Glomerular endothelial cell (primary cell): ENCODE results near the gene TRAFD1.

GRCh38 chr12:112078089-112078990, 30.2 kb downstream of the NAA25 start:
- RAMPAGE, long total RNA: no peak

- RAMPAGE, long total RNA: start-site peak on the plus strand at chr12:112125533-112125566, 499 and 171 reads in 2 replicates
Measured at GRCh38 chr12:112125017-112126315, at the start of gene TRAFD1. TSS of gene TRAFD1 (plus strand) at chr12:112125560.

DNA sequence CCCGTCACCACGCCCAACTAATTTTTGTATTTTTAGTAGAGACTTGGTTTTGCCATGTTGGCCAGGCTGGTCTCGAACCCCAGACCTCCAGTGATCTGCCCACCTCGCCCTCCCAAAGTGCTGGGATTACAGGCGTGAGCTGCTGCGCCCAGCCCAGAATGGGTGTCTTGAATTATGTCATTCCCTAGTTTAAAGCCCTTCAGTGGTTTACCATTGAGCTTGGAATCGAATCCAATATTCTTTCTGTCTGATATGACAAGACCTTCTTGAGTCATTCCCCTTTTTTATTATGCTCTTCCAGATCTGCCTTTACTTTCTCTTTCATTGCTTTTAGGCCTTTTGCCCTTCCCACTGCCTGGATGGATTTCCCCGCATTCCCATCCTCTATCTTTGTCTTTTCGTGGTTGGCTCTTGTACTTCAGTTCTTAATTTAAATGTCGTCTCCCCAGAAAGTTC, 1.5 kb downstream of the TRAFD1 start:
- RAMPAGE, long total RNA: no peak

- RAMPAGE, long total RNA: no peak
Measured at GRCh38 chr12:112283954-112284712, 98.1 kb downstream of the HECTD4 start.

DNA sequence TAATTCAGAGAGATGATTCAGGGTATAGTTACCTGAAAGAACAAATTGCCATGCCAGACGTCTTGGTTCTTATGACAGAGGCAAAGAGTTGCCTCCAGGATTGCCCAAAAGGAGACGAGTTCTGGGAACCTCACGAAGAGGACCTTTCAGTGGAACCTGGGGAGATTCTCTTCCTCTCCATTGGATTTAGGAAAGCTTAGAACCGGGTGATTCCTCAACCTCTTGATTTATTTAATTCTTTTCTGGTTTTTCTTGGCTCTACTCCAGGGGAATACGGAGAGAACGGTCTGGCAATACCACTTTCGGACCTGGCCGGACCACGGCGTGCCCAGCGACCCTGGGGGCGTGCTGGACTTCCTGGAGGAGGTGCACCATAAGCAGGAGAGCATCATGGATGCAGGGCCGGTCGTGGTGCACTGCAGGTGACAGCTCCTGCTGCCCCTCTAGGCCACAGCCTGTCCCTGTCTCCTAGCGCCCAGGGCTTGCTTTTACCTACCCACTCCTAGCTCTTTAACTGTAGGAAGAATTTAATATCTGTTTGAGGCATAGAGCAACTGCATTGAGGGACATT, 67.5 kb downstream of the PTPN11 start:
- RAMPAGE, long total RNA: no peak

DNA sequence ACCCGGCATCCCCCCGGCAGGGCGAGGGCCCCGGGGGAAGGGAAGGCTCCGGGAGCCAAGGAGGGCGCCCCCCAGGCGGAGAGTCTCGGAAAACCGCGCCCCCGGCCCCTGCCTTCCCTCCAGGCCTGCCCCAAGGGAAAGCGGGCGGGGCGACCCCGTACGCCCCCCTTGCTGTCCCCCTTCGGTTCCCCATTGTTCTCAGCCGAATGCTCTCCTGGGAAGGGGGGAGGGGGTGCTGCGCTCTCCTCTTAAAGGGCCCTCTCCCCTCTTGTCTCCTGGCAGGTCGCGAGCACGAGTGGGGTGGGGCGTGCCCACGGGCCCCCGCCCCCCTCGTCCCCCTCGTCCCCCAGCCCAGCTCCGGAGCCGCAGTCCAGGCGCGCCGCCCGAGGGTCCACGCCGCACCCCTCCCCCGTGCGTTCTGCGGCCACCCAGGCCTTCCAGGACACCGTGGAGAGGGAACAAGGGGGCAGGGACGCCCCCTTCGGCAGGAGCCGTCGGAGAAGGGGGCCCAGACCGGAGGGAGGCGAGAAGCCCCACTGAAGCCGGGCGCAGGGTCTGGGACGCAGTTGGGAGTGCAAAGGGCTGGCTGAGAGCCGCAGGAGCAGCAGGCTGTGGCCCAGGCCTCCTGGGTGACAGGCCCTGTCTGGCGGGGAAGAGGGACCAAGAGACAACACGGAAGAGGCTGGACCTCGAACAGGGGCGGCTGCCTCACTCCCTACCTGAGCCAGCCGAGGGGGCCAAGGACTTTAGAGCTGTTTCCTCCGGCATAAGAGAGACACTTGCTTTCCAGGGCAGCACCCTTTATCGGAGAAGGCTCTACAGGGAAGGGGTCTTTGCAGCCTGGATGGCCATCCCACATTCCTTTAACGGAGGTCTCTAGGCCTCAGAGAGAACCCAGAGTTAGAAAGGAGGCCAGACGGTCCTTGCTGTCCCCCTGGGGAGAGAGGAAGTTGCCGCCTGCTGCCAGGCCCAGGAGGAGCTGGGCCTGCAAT, 933 bp downstream of the DTX1 start:
- RAMPAGE, long total RNA: no peak

DNA sequence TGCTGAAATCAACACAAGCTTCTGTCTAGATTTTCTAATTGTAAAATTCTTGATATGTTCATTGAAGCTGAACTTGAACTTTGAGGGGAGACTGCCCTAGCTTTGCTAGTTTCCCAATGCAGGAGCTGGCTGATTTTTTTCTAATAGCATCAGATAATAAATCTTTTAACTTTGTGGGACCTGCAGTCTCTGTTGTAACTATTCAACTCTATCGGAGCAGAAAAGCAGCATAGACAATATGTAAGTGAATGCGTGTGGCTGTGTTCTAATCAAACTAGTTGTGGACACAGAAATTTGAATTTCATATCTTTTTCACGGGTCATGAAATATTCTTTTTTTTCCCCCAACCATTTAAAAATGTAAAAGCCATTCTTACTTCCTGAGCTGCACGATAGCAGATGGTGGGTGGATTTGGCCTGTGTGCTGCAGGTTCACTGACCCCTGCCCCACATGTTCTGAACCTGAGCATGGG, 5.6 kb downstream of the DTX1 start:
- RAMPAGE, long total RNA: no peak

GRCh38 chr12:113069966-113070882, 13.7 kb downstream of the DTX1 start:
- RAMPAGE, long total RNA: no peak

DNA sequence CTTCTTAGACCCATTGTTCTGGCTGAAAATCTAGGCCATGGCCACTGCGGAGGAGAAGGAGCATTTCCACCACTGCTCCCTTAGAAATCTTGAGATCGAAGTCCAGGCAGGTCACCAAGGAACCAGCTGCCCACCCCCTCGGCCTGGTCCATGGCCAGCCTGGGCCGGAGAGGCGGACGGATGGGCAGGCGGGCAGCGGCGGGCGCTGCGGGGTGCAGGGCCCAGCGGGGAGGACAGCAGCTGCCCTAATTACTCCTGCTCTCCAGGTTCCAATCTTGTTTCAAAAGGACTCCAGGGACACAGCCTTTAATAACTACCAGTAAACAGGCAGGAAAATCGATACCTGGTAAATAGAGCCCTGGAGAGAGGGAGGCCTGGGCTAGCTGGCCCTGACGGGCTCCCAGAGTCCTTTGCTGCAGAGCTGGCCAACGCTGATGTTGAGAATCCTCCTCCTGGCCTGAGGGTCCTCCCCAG, 15.1 kb downstream of the DTX1 start:
- RAMPAGE, long total RNA: no peak

- RAMPAGE, long total RNA: no peak
Measured at GRCh38 chr12:113233839-113234344, 12.6 kb downstream of the TPCN1 start.

- RAMPAGE, long total RNA: no peak
Measured at GRCh38 chr12:113241222-113241848, 20.1 kb downstream of the TPCN1 start.

DNA sequence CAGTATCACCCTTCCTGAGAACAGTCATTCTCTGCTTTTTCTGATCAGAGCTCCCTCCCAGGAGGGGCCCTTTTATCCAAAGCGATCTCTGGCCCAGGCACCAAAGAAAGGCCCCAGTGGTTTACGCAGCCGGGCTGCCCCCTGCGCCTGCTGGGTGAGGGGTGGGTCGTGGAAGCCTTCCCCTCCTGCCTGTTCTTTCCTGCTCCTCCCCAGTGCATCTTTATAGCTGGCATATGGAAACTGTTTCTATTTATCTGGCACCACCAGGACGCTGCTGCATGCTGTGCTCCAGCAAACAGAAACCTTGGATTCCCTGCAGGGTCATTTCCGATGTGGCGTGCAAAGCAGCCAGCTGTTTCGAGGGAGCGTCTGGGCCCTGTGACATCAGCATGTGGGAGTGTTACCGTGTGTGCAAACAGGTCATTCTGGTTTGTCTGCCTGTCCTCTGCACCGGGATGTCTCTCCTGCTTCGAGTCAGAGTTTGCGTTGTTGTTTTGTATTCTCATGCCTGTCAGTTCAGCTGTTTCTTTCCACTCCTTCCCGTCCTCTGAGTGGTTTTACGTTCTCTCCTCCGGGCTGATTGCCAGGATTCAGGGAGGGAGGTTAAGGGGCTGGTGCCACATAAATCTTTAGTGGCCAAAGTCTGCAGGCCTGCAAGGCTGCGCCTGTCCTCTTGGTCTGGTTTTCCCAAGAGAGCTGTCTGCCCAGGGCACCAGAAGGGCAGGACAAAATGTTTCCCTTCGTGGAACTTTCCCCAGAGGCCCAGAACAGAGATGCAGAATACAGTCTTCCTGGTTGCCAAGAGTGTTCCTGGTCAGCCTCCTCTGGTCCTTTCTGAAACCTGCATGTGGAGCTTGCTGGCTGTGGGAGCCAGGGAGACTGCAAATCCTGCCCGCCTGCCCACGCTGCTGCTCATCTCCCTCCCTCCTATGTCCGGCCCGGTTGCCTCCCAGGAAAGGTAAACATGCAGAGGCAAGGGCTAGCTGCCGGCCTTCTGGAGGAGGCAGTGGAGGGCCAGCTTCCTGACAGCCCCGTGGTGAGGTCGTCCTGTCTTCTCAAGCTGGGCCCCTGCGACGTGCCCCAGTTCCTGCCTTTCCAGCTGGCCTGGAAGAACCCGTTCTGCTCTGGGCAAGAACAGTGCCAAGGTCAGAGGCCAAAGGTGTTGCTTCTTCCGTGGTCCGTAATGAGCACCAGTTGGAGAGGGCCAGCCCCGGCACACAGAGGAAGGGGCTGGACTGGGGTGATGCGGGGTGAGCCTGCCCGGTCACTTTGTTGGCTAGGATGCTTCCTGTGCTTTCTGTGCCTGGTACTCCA, 24.8 kb downstream of the TPCN1 start:
- RAMPAGE, long total RNA: no peak

GRCh38 chr12:113252376-113252926, 31.2 kb downstream of the TPCN1 start:
- RAMPAGE, long total RNA: no peak

DNA sequence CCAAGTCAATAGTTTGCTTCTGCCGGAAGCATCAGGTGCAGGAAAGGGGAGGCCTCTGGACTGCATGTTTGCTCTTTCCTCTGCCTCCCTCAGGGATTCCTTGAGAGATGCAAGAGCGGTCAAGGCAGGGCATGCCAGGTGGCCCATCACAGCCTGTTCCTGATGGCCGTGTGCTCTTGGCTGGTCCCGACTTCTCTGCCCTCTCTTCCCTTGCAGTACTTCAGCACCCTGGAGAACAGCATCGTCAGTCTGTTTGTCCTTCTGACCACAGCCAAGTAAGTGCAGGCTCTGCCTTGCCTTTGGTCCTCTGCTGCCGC, 51.7 kb downstream of the TPCN1 start:
- RAMPAGE, long total RNA: no peak

DNA sequence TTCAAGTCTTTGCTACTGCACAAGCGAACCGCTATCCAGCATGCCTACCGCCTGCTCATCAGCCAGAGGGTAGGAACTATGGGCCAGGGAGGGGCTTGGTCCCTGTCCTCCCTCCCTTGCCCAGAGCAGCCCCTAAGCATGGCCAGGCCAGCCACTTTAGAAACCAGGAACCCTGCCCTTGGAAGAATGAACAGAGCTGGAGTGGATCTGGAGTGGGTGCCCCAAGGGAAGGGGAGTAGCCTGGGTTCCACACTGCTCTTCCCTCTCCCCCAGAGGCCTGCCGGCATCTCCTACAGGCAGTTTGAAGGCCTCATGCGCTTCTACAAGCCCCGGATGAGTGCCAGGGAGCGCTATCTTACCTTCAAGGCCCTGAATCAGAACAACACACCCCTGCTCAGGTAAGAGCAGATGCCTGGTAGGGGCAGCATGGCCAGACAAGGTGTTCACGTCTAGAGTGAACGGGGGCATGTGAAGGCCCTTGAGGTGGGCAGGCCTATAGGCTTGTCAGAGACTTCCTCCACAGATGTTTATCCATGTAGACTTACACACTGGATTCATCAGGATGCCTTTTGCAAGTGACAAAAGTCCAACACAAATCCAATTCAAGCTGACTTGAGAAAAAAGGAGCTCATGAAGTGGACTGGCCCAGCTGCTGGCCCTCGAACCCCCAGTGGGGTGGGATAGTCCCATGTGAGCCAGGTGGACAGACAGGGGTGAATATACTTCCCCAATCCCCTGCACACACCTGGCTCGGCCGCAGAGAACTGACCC, 55.9 kb downstream of the TPCN1 start:
- RAMPAGE, long total RNA: no peak

GRCh38 chr12:113348879-113349634, 9.3 kb upstream of the PLBD2 start:
- RAMPAGE, long total RNA: no peak

- RAMPAGE, long total RNA: no peak
Measured at GRCh38 chr12:113765932-113766565, 200.1 kb downstream of the RBM19 start.

GRCh38 chr12:113932644-113933586, 33.2 kb downstream of the RBM19 start:
- RAMPAGE, long total RNA: no peak

DNA sequence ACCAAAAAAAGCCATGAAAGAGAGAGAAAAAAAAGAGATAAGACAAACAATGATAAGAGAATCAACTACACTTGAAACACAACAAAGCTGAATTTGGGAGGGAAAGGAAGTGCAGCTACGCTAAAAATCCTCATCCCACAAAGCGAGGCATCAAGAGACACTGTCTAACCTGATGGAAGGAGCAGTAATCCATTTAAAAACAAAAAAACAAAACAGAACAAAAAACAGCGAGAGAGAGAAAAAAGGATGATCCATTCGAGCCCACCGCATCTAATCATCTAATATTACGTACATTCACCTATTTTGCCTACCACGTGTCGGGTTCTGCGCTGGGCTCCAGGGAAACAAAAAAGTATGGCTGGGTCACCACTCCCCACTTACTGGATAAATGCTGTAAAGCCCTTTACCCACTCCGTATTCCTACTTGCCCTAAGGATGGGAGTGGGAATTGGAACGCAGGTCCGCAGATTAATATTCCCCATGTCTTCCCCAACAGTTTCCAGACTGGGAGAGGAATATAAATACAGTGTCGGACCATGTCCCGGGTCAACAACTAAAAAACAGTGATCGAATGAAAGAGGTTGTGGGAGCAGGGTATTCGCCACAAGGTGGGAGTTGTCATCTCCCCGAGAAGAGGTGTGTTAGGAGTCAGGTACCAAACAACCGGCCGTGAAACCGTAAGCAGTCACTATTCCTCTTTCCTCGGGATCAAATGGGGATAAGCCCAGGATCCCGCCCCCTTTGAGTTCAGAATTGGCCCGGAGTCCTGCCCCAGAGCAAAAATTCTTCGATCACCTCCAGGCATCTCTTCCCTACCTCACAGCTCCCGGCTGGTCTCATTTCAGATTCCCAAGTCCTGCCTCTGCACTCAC, 569 bp downstream of the RBM19 start:
- RAMPAGE, long total RNA: no peak

- RAMPAGE, long total RNA: no peak
Measured at GRCh38 chr12:114480714-114481139, 74.8 kb upstream of the TBX5 start.